Skeletal muscle satellite cell (primary cell): ENCODE results near the genes CHST9 and SLC25A52.

GRCh38 chr18:25282117-25282814 is 69.7 kb downstream of the ZNF521 start:
- CAGE, long polyA plus RNA, result no peak

- CAGE, long polyA plus RNA, result no peak
These were observed 151.6 kb upstream of the ZNF521 start for GRCh38 chr18:25503519-25504060.

DNA sequence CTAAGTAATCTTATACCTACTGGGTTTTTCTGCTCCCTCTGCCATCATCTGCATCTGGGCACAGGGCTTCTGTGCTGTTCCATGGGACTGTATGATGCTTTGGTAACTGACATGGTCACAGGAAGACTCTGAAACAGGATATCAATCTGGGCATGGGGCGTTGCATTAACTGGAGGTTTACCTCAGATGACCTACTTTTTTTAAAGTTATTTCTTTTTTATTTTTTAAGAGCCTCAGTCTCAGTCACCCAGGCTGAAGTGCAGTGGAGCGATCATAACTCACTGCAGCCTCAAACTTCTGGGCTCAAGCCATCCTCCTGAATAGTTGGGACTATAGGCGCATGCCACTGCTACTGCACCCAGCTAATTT is 365.3 kb downstream of the SS18 start:
- CAGE, long polyA plus RNA, result no peak

DNA sequence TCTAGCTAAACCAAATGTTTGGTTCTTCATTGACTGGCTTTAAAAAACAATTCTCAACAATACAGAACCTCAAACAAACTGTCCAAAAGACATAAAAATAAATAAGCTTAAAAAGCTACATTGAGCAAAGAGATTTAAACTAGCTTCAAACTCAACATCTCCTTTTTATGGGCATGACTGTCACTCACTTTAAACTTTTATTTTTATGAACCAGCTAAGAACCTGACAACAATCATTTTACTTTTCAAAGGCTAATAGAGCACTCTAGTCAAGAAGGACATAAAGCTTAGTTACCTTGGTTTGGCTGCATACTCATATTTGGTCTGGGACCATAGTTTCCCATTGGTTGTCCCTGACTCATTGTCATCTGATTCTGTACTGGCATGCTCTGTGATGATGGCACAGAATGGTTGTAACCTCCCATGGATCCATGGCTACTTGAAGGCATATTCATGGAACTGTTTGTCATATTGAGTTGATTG is 38.0 kb downstream of the SS18 start:
- CAGE, long polyA plus RNA, result no peak

- CAGE, long polyA plus RNA, result no peak
These were observed 830 bp downstream of the TAF4B start for GRCh38 chr18:26227166-26227384.

GRCh38 chr18:26480631-26481832 is 67.3 kb downstream of the KCTD1 start:
- CAGE, long polyA plus RNA, result no peak

- CAGE, long polyA plus RNA, result no peak
These were observed 127.2 kb downstream of the CHST9 start for GRCh38 chr18:27057970-27058334.

DNA sequence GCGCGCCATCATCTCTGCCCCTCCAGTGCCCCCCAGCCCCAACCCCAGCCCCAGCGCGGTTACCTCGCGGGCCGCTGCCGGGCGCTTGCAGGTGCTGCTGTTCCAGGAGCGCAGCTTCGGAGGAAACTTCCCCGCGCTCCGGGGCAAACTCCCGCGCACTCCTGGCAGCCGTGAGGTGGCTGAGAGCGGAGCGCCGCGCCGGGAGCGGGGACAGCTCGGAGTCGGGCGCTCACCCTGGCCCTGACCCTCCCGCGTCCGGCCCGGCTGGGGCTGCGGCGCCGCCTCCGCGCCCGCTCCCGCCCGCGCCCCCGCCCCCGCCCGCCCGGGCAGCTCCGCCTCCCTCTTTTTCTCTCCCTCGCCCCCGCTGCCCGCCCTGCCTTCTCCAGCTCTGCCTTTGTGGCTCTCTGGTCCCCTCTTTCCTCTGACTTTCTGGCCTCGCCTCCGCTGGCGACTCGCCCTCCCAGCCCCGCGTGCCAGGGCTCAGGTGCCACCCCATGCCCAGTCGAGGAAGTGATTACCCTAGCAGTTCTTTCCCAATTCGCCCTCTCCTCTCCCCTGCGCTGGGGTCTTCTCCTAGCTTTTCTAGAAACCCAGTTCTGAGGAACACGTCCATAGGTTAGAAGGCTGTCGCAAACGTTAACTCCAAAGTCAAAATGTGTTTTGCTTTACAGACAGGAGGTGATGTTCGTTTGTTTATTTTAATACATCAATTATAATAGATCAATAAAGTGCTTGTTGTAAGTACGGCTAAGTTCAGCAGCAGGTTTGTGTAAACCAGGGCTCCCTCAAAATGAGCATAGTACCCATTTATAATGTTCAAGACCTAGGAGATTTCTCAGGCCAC is at the start of gene CHST9:
Gene CHST9 (minus strand): TSS at position 236 of the 844 bp plus-strand sequence.
- CAGE, long polyA plus RNA, result no peak

GRCh38 chr18:27992412-27993079 is 184.4 kb downstream of the CDH2 start:
- CAGE, long polyA plus RNA, result no peak

GRCh38 chr18:28086866-28087105 is 90.1 kb downstream of the CDH2 start:
- CAGE, long polyA plus RNA, result no peak

DNA sequence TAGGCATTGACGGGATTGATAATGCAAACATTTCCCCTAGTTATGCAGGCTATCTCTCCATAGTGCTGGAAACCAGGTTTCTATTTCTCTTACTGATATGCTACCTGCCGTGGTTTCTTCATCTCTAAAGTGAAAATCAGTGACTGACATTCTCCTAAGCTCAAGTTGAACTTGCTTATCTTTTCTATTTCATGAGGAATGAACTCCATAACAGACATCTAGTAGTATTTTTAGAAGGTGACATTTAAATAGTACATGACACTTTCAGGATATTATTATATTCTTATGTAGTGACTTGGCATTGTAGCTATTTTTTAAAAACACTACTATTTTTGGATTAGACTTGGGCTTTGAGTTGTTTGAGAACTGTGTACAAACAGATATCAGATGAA is 1381.8 kb downstream of the DSC3 start:
- CAGE, long polyA plus RNA, result no peak

GRCh38 chr18:31206013-31206415 is 43.4 kb upstream of the DSC1 start:
- CAGE, long polyA plus RNA, result no peak

DNA sequence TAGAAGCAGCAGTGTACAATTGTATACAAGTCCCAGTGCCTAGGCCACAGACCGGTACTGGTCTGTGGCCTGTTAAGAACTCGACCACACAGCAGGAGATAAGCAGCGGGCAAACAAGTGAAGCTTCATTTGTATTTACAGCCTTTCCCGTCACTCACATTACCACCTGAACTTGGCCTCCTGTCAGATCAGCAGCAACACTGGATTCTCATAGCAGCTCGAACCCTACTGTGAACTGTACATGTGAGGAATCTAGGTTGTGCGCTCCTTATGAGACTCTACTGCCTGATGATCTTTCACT is 60.8 kb upstream of the DSC1 start:
- CAGE, long polyA plus RNA, result no peak

- CAGE, long polyA plus RNA, result no peak
These were observed 71.2 kb upstream of the DSC1 start for GRCh38 chr18:31233809-31234338.

GRCh38 chr18:31498909-31499252 is 904 bp downstream of the DSG2 start:
- CAGE, long polyA plus RNA, result no peak

- CAGE, long polyA plus RNA, result no peak
These were observed at the start of gene SLC25A52 for GRCh38 chr18:31760703-31761084. SLC25A52 (minus strand) TSS chr18:31760880.

GRCh38 chr18:31943326-31944093 is 582 bp upstream of the TRAPPC8 start:
- CAGE, long polyA plus RNA, result no peak

DNA sequence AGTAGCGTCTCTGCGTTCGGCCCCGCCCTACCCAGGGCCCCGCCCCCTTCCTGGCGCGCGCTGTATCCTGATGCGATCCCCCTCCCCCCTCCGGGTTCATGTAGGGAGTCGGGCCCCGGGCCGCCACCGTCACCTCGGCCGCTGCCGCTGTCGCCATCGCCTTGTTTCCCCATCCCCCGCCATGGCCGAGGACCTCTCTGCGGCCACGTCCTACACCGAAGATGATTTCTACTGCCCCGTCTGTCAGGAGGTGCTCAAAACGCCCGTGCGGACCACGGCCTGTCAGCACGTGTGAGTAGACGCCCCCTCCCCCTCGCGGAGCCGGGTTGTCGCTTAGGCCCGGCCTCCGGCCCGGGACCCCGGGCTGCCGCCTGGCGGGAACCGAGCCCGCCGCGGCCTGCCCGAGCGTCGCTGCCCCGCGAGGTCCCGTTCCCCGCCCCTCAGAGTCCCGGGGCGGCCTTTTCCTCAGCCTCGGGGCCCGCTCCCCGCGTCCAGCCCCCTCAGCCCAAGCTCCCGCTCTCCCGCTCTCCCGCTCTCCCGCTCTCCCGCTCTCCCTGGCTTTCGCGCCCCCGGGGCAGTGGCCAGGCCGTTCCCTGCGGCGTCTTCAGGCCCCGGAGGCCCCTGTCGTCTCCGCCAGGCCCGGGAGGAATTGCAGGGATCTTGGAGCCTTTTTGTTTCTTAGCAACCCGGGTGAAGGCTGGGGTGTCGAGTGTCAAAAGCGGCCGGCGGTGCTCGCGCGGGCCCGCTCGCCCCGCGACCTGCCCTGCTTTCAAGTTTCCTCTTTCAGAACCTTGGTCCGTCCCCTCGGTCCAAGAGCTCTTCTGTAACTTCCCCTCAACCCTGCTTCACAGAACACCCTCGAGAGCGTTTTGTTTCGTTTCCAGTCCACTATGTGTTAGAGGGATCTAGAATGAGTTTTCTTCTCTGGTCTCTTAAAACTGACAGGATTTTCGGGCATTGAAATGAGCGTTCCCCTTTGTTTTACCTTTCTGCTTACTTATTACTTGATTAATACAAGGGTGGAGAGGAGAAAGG is 1.2 kb downstream of the RNF138 start:
- CAGE, long polyA plus RNA, result start-site peak on the plus strand centred at position 78 of the sequence, 68 bp wide, 74 and 30 reads in 2 replicates

GRCh38 chr18:32160545-32160991 is 29.3 kb upstream of the MEP1B start:
- CAGE, long polyA plus RNA, result no peak

GRCh38 chr18:32323931-32324663 is 134.3 kb downstream of the MEP1B start:
- CAGE, long polyA plus RNA, result no peak